Hair follicle dermal papilla cell (primary cell): ENCODE measurements around the genes ENSG00000268655, CGB7, C19orf73, PPFIA3, ALDH16A1 and RPL13A.

- CAGE, long polyA plus RNA: no peak
Observed at GRCh38 chr19:48872023-48872266, 276 bp upstream of the PPP1R15A start.

DNA sequence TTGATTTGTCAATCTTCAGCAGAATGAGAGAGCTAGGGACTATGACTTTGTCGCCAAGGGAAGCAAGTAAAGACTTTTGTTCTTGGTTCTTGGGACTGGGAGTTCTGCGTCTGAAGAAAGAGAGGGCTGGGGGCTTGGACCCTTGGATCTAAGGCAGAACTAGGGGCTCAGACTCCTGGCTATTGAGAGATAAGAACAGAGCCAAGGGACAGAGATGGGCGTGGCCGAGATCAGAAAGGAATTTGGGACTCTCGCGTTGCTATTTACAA, 570 bp downstream of the PPP1R15A start:
- CAGE, long polyA plus RNA: no peak

GRCh38 chr19:48894953-48895279, 3.6 kb downstream of the TULP2 start:
- CAGE, long polyA plus RNA: no peak

GRCh38 chr19:48918651-48919493, 14.6 kb upstream of the DHDH start:
- CAGE, long polyA plus RNA: no peak

DNA sequence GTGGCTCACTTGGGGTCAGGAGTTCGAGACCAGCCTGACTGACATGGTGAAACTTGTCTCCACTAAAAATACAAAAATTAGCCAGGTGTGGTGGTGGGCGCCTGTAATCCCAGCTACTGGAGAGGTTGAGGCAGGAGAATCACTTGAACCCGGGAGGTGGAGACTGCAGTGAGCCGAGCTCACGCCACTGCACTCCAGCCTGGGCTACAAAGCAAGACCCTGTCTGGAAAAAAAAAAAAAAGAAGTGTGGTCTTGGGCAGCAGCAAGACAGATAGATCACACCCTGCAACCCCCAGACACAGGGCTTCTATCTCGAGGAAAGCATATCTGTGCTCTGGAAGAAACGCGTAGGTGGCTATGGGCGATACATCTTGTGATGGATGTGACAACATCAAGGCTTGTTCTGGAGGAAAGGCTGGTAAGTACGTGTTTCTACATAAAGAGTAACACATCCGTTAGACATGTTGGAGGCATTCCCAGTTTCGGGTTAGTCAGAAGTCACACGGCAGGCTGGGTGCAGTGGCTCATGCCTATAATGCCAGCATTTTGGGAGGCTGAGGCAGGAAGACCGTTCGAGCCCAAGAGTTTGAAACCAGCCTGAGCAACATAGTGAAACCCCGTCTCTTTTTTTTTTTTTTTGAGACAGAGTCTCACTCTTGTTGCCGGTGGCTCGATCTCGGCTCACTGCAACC, 6.6 kb upstream of the DHDH start:
- CAGE, long polyA plus RNA: no peak

DNA sequence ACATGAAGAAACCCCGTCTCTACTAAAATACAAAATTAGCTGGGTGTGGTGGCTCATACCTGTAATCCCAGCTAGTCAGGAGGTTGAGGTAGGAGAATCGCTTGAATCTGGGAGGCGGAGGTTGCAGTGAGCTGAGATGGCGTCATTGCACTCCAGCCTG, 2.0 kb downstream of the FTL start:
- CAGE, long polyA plus RNA: no peak

DNA sequence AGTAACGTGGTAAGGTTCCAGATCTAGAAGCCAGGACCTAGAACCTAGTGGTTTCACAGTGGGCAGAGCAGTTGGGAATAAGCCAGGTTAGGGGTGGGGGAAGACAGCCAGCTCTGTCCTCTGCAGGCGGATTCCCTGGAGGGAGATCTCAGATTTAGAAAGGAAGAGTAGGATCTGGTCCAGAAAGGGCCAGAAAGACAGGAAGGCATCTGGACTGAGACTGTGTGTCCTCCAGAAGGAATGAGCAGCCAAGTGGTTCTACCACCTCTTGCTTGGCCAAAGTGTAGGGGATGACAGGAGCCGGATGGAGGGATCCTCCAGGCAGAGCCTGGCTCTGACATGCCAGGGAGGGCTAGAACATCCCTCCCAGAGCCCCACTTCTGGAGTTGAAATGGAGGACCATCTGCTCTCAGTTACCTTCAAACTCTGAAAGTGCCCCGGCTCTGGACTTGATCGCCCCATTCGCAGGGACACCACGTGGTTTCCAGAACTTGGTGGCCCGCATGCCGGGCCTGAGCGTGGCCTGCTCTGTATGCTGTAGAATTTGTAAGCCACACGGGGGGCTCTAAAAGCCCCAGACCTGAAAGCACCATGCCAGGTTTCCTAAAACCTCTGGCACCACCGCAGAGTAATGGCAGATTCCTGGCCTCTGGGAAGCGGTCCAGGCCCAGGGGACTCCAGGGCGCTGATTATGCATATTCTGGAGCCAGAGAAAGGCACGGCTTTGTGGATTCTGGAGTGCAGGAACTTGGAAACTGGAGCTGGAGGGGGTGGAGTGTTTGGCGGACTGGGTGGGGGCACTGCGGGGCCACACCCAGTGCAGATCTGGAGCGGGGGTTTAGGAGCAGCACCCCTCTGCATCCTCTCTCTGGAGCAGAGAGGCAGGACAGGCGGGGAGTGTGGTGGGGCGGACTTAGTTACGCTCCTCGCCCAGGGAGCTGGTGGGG, 3.5 kb downstream of the FTL start:
- CAGE, long polyA plus RNA: no peak

GRCh38 chr19:49013874-49014612, 2.8 kb downstream of the LHB start:
- CAGE, long polyA plus RNA: no peak

DNA sequence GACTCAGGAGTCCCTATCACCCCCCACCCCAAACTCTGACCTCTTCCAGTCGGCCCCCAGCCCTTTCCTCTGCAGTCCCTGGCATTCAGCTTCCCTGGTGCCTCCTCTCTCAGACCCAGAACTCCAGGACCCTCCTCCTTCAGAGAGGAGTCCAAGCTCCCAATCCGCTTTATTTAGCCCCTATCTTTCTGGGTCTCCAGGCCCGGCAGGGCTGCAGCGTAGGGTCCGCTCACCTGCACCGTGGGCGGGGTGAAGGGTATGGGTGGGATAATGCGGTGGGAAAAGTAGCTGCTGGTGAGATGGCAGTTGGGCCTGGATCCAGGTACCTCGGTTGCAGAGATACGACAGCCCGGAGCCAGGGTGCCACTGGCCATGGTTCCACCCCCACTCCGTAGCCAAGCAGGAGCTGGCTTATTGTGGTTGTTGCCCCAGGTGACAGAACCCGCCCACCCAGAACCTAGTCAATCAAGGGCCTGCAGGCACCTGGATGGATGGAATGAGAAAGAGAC, at the start of gene ENSG00000268655:
ENSG00000268655 (minus strand) TSS at position 408 of the 509 bp plus-strand sequence.
- CAGE, long polyA plus RNA: no peak

DNA sequence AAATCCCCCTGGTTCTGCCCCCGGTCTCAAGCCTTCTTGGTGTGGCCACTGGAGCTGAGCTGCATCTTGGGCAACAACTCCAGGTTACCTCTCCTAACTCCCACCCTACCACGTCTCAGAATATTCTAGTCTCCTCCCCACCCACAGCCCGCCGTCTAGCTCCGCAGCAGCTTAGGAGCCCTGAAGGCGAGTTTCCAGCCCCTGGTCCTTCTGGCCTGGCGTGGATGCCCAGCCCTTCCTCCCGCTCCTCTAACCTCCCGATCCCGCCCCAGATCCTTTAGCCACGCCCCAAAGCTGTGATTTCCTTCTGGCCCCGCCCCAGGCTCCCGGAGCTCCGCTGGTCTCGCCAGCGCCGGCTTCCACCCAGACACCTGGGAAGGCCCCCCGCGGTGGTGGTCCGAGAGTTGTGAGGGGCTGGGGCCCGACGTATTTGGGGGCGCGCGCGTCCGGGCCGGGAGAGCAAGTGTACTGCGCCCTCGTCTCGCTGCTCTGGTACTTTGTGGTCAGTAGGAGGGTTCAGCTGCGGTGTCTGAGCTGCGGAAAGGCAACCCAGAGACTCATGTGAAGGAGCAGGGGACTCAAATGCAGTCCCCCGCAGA, at the start of gene CGB7:
CGB7 (minus strand) TSS at position 226 of the 599 bp plus-strand sequence.
- CAGE, long polyA plus RNA: no peak

DNA sequence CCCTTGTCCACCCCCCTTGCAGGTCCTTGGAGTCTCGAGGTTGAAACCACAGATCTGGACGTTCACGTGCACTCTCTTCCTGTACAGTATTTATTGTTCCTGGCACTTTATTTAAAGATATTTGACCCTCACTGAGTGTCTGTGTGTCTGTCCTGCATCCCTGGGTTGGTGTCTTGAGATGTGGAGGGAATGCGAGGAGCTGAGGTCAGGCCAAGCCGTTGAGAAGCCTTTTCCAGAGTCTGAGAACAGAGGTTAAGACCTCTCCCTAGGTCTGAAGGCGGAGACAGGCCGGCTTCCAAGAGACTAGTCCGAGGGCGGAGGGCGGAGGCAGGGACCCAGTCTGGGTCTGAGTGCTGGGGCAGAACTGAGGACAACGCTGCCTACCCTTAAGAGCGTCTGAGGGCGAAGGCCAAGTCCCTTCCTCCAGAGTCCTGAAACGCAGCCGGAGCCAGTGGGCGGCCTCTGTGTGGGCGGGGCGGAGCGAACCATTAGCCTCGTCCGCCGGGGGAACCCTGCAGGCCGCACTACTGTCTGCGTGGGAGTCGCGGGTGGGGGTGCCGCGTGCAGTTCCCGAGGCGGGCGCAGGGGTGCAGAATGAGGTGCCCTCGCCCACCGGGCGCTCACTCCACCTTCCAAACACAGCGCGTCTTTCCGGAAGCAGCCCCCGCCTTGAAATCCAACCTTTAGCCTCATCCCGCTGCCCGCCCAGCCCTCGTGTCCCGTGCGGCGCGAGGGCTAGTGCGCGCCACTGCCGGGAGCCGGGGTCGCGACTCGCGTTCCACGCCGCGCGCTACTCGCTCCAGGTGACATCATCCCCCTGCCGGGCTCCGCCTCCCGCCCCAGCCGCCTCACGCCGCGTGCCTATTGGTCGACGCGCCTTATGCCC, at the start of gene C19orf73:
C19orf73 (minus strand) TSS at position 814 of the 886 bp plus-strand sequence.
- CAGE, long polyA plus RNA: no peak

DNA sequence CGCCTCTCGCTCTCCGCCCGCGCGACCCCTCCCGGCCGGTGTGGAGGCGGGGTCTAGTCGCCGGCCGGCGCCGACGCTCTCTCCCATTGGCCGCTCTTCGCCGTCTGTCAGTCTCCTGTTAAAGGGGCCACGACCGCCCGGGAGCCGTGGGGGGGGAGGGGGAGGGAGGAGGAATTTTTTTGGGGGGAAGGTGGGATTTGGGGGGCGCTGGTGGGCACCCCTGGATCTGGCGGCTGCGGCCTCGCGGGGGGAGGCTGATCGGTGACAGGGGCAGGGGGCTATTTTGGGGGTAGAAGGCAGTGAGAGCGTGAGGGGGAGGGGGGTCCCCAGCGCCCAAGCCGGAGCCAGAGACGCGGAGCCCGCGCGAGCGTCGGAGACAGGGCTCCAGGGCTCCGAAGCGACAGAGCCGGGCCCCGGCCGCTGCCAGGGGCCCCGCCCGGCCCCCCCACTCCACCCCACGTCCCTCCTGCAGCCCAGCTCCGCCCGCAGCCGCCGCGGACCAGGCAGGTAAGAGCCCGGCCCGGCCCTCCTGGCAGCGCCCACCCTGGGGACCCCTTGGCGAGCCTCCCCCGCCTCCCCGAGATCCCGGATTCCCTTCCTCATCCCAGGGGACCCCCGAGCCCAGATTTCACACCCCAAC, at the start of gene PPFIA3:
PPFIA3 (plus strand) TSS at position 329 of the 640 bp plus-strand sequence.
- CAGE, long polyA plus RNA: no peak

DNA sequence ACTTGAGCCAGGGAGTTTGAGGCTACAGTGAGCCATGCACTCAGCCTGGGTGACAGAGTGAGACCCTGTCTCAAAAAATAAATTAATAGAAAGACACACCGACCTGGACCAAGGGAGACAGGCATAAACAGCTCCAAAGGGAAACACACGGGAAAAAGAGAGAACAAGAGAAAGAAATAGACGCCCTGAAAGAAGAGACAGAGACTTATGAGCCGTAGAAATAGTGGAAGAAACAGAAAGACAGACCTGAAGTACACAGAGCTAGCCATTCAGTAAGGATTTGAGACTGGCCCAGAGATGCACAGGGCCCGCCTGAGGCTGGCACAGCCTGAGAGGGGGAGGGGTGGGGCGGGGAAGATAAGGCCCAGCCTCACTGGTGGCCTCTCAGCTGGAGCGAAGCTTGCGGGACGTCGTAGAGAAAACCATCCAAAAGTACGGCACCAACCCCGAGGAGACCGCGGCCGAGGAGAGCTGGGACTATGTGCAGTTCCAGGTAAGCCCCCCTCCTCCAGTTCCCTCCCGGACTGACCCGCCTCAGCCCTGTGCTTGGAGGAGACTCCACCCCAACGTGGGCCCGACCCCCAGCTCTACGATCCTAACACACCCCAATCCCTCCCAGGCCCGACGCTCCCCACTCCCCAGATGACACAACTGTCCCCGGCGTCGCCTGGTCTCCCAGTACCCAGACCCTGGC, 2.5 kb downstream of the CD37 start:
- CAGE, long polyA plus RNA: no peak

GRCh38 chr19:49362871-49363244, 642 bp upstream of the TEAD2 start:
- CAGE, long polyA plus RNA: no peak

GRCh38 chr19:49409649-49410138, 13.5 kb downstream of the PTH2 start:
- CAGE, long polyA plus RNA: no peak

GRCh38 chr19:49452834-49453756, at the start of gene ALDH16A1:
ALDH16A1 (plus strand) TSS chr19:49453225.
- CAGE, long polyA plus RNA: no peak

GRCh38 chr19:49486904-49487811, at the start of gene RPL13A:
RPL13A (plus strand) TSS chr19:49487608.
- CAGE, long polyA plus RNA: no peak

- CAGE, long polyA plus RNA: no peak
Observed at GRCh38 chr19:49489218-49489437, 1.7 kb downstream of the RPL13A start.

GRCh38 chr19:49492401-49493150, 3.7 kb upstream of the RPS11 start:
- CAGE, long polyA plus RNA: no peak

DNA sequence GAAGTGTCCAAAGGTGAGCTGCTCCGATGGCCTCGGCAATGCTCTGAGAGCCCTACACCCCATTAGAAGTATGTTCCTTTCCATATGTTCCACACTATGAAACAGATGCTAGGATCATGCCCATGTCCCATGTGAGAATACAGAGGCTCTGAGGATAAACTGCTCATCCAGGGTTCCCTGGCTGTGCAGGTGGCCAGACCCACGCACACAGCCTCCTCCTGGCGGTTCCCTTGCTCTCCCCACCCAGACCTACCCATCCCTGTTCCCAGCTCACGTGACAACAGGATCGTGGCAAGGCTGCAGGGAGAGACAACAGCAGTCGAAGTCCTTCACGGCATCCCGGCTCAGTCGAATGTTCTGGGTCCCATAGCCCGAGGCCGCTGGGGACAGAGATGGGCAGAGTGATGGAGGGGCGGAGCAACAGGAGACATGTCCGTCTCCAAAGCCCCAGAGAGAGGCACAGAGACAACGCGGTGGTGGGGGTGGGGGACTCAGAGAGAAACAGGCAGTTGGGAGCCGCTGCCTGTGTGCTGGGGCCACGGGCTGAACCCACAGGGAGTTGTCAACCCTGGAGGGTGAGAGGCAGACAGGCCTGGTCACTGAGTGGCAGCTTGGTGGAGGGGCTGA, 20.6 kb downstream of the NOSIP start:
- CAGE, long polyA plus RNA: no peak